Penis (tissue), 1 donor: ENCODE data around the genes NMU and HOPX.

GRCh38 chr4:55435024-55435632 lies 39.4 kb downstream of the TMEM165 start:
- PRO-cap: no peak

- PRO-cap: bidirectional peak, plus-strand start at chr4:55546349, minus-strand start at chr4:55546362
Measured at GRCh38 chr4:55546245-55546497, 538 bp downstream of the CLOCK start.

- PRO-cap: no peak
Measured at GRCh38 chr4:55635566-55636560, at the start of gene NMU. NMU (minus strand) TSS chr4:55636298.

DNA sequence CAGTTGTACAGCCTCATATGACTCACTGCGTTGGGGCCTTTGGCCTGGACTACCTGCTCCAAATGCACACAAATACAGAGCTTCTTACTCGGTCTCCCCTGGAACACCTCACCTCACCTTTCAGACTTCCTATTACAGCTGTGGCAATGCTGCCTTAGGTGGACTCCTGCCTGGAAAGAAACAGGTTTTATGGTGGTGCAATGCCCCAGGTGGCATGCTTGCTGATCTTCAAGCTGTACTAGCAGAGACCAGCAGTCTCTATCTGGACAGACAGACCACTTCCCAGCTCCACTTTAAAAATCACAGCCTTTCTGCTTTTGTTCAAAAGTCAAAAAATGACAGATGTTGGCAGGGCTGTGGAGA lies 85.6 kb upstream of the EXOC1L start:
- PRO-cap: no peak

DNA sequence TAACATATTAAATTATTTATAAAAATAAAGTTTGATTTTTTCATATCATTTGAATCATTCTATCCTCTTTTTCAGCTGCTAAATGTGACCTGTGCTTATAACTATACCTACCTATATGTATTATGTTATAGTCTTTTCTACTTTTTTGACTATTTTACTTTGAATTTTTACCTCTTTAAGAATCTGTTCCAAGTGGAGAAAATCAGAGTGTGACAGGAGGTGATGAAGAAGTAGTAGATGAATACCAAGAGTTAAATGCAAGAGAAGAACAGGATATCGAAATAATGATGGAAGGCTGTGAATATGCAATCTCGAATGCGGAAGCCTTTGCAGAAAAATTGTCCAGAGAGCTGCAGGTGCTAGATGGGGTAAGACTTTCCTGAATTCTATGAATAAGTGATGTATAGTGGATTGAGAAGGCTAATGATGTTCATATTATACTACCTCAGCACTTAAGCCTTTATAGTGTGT lies 14.7 kb downstream of the EXOC1 start:
- PRO-cap: no peak

GRCh38 chr4:56212637-56213180 lies 163.8 kb downstream of the CRACD start:
- PRO-cap: no peak

DNA sequence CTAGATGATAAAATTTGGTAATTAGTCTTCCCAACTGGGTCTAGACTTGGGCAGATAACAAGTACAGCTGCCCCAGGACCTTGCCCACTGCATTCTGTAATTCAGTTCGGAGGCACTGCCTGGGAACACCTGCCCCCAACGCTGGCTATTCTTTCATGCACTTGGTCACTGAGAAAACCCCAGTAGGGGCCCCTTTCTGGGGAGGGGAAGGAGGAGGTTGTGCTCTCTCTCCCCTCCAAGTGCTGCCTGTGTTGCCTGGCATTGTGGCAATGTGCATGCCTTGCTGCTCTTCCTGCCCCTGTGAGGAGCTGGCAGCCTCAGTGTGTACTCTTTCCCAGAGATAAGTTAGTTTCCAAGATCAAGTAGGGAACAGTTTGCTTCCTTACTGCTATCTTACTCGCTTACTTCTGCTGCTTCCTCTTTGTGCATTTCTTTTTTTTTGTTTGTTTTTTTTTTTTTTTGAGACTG lies 90.8 kb downstream of the AASDH start:
- PRO-cap: no peak

- PRO-cap: no peak
Measured at GRCh38 chr4:56414106-56414463, 21.3 kb downstream of the PPAT start.

GRCh38 chr4:56655170-56655596 lies 25.9 kb downstream of the HOPX start:
- PRO-cap: bidirectional peak, plus-strand start at chr4:56655477, minus-strand start at chr4:56655298

GRCh38 chr4:56656668-56657472 lies 24.2 kb downstream of the HOPX start:
- PRO-cap: no peak

DNA sequence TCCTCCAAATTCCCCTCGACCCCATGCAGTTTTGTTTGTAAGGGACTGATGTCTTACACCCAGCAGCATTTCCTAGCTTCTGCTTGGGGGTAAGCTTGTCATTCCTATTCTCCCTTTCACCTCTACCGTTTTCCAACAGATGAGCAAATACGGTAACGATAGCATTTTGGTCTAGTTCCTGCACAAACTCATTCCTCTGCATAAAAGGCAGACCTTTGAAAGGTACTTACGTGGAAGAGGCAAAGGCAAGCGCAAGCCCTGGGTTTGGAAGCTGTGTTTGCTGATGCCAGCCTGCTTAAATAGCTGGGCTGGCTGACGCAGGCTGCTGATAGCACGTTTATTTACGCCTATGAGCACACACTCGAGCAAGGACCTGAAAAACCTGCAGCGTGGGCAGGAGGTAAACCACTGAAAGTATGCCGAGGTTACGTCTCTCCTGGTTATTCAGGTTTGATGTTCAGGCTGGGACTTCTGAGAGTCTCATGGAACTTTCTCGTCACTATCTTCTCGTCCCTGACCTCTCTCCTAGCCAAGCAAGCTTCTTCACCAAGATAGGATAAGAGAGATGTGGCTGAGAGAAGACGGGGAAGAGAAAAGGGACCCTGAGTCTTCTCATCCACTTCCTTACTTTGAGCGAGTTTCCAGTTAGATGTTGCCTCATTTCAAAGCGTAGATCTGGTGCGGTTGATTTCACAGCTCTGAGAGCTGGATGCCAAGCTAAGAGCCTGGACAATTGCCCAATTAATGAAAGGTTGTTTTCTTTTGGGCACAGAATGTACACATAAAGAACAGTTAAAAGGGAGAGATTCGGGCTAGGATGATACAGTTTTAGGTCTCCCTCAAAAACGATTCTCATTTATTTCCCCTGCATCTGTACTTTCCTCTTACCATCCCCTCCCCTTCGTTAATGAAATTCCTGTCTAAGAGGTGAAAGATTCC lies at the start of gene HOPX:
TSS of gene HOPX (minus strand) at position 272 of the 939 bp plus-strand sequence.
- PRO-cap: bidirectional peak, plus-strand start at position 447 of the sequence, minus-strand start at position 273 of the sequence

DNA sequence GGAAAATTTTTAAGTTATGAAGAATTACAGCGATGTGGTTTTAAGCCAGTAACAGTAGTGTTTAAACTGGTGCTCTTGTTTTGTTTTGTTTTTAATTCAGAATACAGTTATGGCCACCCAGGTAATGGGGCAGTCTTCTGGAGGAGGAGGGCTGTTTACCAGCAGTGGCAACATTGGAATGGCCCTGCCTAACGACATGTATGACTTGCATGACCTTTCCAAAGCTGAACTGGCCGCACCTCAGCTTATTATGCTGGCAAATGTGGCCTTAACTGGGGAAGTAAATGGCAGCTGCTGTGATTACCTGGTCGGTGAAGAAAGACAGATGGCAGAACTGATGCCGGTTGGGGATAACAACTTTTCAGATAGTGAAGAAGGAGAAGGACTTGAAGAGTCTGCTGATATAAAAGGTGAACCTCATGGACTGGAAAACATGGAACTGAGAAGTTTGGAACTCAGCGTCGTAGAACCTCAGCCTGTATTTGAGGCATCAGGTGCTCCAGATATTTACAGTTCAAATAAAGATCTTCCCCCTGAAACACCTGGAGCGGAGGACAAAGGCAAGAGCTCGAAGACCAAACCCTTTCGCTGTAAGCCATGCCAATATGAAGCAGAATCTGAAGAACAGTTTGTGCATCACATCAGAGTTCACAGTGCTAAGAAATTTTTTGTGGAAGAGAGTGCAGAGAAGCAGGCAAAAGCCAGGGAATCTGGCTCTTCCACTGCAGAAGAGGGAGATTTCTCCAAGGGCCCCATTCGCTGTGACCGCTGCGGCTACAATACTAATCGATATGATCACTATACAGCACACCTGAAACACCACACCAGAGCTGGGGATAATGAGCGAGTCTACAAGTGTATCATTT lies 3.1 kb downstream of the REST start:
- PRO-cap: no peak

GRCh38 chr4:56979028-56980100 lies 668 bp downstream of the POLR2B start:
- PRO-cap: no peak

- PRO-cap: no peak
Measured at GRCh38 chr4:57043584-57044197, 65.0 kb downstream of the POLR2B start.

DNA sequence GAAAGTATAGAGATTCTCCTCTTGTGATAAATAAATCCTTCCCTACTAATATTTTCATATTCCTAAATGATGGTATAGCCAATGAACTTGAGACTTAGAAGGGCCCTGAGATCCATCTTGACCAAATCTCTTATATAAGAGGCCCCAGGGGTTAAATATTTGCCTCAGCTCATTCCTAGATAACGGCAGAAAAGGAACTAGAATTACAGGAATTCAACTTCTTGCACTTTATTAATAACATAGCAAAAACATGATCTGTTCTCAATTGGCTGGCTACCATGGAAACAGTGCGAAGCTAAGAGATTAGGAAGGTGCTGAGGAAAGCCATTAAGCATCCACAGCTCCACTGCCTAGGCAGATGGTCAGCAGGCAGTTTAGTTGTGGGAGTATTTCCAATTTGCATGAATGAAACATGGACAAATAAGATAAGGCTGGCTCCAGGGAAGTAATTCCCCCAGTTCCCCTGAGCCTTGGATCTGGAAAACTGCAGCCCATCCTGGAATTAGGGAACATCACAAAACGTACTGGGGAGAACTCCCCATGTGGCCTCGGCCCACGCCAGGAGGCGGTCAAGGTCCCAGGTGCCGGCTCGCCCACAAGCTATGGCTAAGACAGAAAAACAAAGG lies 45.5 kb downstream of the IGFBP7 start:
- PRO-cap: no peak

- PRO-cap: no peak
Measured at GRCh38 chr4:57068611-57068886, 41.6 kb downstream of the IGFBP7 start.

- PRO-cap: no peak
Measured at GRCh38 chr4:57090027-57090565, 20.1 kb downstream of the IGFBP7 start.

DNA sequence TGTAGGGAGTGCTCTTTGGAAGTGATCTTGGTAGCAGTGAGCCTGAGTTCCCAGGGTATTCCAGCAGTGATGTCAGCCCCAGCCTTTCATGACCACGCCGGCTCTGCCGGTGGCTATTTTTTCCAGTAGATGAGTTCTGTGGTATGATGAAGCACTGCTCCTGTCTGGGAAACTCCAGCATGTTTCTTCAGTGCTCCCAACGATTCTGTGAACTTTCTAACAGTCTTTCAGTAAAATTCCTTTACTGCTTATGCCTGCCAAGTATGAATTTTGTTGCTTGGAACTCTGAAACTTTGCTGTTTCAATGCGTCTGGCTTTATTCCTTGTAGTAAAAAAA lies 391.7 kb upstream of the IGFBP7 start:
- PRO-cap: no peak

- PRO-cap: no peak
Measured at GRCh38 chr4:61199957-61200242, 226 bp upstream of the ADGRL3 start.

DNA sequence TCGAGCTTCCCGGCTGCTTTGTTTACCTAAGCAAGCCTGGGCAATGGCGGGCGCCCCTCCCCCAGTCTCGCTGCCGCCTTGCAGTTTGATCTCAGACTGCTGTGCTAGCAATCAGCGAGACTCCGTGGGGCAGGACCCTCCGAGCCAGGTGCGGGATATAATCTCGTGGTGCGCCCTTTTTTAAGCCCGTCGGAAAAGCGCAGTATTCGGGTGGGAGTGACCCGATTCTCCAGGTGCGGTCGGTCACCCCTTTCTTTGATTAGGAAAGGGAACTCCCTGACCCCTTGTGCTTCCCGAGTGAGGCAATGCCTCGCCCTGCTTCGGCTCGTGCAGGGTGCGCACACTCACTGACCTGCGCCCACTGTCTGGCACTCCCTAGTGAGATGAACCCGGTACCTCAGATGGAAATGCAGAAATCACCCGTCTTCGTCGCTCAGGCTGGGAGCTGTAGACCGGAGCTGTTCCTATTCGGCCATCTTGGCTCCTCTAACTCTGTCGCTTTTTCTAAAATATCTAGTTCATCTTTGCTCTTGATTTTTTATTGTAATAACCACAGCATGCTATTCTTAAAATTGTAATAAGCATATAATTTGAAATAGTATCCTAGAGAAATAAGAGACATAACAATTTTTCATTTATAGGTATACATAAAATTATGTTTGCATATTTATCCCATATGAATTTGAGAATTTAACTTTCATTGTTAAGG lies 172.8 kb downstream of the ADGRL3 start:
- PRO-cap: no peak